Vagina (tissue), 1 donor: ENCODE data around the gene GIMAP2.

GRCh38 chr7:149874415-149875069, 773 bp downstream of the ATP6V0E2 start:
- PRO-cap: no peak
- RAMPAGE, long total RNA: no peak

GRCh38 chr7:149972565-149972947, 98.8 kb downstream of the ATP6V0E2 start:
- PRO-cap: no peak
- RAMPAGE, long total RNA: no peak

DNA sequence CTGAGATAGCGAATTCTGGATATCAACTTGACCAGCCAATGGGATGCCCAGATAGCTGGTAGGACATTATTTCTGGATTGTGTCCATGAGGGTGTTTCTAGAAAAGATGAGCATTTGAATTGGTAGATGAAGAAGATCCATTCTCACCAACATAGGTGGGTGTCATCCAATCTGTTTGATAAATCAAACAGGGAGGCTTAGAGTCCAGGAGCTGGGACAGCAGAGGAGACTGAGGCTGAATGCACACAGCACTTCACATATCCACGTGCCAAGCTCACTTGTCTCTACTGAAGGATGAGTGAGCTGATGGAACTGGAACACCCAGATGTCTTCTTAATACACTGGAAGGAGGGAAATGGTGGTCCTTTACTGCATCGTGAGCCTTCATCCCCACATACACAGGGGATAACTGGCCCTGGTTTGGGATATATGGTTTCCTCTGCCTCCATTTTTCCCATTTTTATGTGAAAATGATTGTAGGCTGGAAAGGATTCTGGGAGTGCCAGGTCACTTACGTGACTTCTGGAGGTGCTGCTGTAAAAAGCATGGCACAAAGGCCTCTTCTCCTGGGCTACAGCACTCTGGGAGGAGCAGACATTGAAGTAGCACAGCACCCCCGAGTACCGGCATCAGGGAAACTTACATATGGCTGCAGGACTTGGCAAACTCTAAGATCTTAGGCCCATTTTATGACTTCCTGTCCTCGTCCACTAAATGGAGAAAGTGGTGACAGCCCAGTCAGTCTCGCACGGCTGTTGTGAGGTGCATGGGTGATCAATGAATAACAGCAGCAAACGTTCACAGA, 205.1 kb downstream of the ATP6V0E2 start:
- PRO-cap: no peak
- RAMPAGE, long total RNA: start-site peak on the minus strand centred at position 552 of the sequence, 532 bp wide, 11 reads

DNA sequence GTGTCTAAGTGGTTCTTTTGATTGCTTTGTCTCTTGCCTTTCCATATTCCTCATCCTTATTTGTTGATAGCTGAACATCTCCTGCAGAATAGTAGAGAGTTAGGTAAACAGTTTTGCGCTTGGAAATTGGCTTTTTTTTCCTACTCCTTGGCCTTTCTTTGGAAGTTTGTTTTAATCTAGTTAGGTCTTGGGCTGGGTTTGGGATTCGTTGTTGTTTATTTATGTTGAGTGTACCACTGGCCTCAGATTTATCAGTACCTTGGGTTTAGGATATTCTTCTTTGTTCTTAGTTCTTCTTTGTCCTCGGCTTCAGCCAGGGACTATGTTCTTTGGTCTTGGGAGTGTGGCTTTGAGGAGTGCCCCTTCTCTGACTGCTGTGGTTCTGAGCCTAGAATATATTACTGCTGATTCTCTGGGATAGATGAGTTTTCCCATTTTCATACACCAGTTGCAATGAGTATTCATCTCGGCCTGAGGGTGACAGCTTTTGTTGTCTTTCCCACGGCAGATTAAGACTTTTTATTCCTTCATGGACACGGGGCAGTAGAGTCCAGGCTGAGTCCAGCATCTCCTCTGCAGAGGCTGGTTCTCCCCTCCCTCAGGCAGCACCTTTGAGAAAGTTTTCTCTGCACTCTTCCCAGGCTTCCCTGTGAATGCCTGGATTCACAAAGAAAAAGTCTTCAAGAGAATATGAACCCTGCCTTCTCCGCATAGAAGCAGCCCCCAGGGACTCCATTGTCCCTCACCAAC, 126.4 kb upstream of the LRRC61 start:
- PRO-cap: no peak
- RAMPAGE, long total RNA: start-site peak on the minus strand centred at position 435 of the sequence, 76 bp wide, 18 reads

- PRO-cap: no peak
- RAMPAGE, long total RNA: no peak
Observed at GRCh38 chr7:150312845-150313647, 10.1 kb upstream of the LRRC61 start.

GRCh38 chr7:150320861-150321446, 2.2 kb upstream of the LRRC61 start:
- PRO-cap: no peak
- RAMPAGE, long total RNA: no peak

DNA sequence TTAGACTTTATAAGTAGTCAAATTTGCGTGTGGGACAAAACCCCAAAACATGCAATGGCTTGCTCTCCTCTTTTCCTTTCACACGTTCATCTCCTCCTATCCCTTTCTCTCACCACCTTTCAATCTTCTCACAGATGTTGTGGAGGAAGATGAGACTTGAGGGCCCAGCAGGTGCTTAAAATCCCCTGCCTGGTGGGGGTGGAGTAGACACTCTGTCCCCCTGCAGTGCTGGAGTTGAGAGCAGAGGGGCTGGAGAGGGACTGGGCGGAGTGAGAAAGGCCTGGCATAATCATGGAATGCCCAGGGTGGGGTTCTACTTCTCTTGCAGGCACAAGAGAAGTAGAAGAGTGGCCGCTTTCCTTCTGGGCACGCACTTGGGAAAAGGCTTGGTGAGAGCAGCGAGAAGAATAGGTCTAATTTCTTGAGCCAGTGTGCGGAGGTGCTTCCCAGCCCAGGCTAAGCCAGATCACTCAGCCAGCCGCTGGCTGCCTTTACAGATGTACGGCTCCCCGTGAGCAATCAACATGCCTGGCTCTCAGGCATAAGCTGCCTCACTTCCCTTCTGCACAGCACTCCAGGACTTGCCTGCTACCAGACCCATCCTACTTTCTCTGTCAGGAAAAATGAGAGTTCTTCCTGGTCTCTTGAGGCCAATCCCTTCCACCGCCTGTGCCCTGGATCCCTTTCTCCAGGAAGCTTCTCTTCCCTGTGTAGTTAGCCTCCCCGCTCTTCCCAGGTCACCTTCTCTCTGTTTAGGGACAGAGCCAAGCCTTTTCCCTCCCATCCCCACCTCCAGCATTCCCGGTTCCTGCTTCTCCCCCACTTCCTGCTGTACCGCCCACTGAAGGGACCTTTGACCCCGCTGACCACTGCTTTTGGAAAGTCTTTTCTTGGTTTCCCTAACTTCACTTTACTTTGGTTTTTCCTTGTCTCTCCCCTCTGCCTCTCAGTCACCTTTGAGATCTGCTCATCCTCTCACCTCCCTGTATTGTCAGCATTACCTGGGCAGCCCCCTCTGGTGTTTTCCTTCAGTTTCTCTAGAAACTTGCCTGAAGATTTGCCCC, 1.0 kb upstream of the ACTR3C start:
- PRO-cap: no peak
- RAMPAGE, long total RNA: no peak

GRCh38 chr7:150363968-150364271, 4.7 kb upstream of the REPIN1 start:
- PRO-cap: no peak
- RAMPAGE, long total RNA: no peak

DNA sequence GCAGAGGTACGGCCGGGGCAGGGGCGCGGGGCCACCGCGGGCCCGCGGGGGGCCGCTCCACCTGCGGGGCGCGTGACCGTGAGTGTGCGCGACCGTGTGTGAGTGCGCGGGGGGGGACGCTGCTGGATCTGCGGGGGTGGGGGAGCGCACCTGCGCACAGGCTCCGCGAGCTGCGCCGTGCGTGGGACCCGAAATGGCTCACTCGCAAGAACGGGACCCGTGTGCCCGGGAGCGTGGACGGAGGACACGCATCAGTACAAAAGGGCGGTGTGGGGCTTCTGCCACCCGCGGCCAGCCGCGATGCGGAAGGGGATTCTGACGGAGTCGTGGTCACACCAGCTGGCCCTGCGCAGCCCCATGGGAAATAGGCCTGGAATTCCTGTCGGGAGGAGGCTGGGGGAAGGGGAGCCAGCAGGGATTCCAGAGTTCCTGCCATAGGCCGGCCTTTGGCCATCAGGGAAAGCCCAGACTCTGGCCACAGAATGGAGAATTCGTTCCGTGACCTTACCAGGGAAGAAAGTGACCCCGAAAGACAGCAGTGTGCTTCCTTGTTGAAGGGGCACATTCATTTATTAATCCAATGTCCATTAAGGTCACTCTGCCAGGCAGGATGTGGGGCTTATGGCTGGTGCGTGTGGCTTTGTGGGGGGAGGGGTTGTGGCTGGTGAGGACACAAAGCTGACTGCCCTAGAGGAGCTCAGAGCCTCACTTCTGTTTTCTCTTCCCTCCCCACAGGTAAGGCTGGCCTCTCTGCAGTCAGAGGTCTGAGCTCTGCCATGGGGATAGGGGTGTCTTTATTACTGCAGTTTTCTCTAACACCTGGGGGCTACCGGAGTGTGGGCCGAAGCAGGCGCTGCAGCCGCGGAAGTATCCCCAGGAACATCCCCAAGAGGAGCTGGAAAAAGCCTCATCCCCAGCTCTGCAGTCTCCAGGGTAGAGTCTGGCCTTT, 588 bp downstream of the REPIN1 start:
- PRO-cap: no peak
- RAMPAGE, long total RNA: no peak

- PRO-cap: no peak
- RAMPAGE, long total RNA: no peak
Observed at GRCh38 chr7:150388549-150389322, 9.6 kb downstream of the ZNF775 start.

DNA sequence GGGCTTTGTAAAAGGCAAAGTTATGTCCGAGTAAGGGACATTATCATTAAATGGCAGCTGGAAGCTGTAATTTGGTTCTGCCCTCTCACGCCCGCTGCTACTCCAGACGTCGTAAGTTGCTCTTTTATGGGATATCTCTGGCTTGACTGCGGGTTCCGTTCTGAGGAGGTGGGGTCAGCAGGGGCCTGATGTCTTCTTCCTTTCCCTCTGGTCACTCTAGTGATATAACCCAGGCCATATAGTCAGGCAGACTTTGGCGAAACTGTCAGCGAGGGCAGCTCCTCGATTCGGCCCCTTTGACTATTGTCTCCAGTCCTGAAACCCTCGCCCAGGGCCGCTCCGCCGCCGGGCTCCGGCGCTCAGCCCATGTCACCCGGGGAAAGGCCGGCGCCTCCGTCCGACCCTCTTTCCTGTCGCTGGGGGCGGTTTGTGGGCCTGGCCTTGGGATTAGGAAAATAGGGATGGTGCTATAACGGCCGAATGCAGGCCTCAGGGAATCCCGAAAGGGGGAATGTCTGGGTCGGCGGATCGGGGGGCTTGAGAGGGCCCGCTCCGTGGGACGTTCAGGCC, 829 bp upstream of the ENSG00000284691 start:
- PRO-cap: no peak
- RAMPAGE, long total RNA: no peak

GRCh38 chr7:150516446-150516900, 1.8 kb downstream of the GIMAP7 start:
- PRO-cap: no peak
- RAMPAGE, long total RNA: no peak

DNA sequence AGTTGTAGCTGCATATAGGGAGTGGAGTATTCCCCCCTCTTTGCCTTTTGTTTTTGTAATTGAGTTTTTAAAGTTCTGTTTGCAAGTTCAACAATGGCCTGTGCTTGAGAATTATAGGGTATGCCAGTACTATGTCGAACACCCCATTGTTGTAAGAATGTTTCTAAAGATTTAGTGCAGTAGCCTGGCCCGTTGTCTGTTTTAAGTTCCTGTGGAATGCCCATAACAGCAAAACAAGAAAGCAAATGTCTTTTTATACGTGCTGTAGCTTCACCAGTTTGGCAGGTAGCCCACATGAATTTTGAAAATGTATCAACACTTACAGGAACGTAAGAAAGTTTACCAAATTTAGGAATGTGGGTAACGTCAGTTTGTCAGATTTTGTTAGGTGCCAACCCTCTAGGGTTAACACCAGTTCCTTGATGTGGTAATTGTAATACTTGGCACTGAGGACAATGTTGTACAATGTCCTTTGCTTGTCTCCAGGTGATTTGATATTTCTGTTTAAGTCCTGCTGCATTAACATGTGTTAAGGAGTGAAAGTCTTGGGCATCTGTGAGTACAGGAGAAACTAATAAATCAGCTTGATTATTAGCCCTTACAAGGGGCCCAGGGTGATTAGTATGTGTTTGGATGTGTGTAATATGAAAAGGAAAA, 3.2 kb upstream of the GIMAP4 start:
- PRO-cap: no peak
- RAMPAGE, long total RNA: no peak

DNA sequence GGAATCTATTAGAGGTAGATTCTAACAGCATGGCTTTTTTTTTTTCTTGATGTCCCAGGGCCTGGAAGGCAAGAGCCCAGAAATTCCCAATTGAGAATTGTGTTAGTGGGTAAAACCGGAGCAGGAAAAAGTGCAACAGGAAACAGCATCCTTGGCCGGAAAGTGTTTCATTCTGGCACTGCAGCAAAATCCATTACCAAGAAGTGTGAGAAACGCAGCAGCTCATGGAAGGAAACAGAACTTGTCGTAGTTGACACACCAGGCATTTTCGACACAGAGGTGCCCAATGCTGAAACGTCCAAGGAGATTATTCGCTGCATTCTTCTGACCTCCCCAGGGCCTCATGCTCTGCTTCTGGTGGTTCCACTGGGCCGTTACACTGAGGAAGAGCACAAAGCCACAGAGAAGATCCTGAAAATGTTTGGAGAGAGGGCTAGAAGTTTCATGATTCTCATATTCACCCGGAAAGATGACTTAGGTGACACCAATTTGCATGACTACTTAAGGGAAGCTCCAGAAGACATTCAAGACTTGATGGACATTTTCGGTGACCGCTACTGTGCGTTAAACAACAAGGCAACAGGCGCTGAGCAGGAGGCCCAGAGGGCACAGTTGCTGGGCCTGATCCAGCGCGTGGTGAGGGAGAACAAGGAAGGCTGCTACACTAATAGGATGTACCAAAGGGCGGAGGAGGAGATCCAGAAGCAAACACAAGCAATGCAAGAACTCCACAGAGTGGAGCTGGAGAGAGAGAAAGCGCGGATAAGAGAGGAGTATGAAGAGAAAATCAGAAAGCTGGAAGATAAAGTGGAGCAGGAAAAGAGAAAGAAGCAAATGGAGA, 5.1 kb downstream of the GIMAP4 start:
- PRO-cap: no peak
- RAMPAGE, long total RNA: no peak

- PRO-cap: no peak
- RAMPAGE, long total RNA: no peak
Observed at GRCh38 chr7:150626411-150626933, 5.7 kb downstream of the GIMAP6 start.

DNA sequence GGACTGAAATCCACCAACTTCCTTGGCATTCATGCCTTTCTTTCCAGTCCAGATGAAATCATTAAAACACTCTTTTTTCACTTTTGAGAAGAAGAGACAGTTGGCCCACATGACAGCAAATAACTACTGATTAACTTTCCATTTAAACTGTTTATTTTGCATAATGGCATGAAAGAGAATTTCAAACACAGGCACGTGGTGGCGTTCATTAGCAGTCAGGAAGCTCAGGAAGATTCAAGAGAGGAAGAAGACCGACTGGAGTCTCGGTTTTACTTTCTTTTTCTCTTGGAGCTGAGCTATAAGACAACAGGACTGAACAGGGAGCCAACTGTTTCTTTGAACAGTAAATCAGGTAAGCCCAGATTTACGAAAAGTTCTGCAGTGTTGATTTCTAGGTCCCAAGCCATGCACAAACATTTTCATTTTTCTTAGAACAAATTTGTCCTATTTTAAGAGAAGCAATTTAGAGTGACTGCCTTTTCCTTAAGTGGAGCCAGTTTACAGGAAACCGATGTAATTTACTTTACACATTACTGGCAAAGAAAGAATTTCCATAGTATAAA, at the start of gene GIMAP2:
Gene GIMAP2, plus strand, starts transcription at position 273 of the 563 bp plus-strand sequence.
- PRO-cap: no peak
- RAMPAGE, long total RNA: start-site peak on the plus strand centred at position 258 of the sequence, 61 bp wide, 31 reads

GRCh38 chr7:150686083-150686717, 694 bp downstream of the GIMAP2 start:
- PRO-cap: no peak
- RAMPAGE, long total RNA: no peak

GRCh38 chr7:150718468-150718878, 2.1 kb downstream of the GIMAP1 start:
- PRO-cap: no peak
- RAMPAGE, long total RNA: no peak

GRCh38 chr7:150721923-150722420, 5.6 kb downstream of the GIMAP1 start:
- PRO-cap: bidirectional peak, plus-strand start at chr7:150722294, minus-strand start at chr7:150722012
- RAMPAGE, long total RNA: no peak

DNA sequence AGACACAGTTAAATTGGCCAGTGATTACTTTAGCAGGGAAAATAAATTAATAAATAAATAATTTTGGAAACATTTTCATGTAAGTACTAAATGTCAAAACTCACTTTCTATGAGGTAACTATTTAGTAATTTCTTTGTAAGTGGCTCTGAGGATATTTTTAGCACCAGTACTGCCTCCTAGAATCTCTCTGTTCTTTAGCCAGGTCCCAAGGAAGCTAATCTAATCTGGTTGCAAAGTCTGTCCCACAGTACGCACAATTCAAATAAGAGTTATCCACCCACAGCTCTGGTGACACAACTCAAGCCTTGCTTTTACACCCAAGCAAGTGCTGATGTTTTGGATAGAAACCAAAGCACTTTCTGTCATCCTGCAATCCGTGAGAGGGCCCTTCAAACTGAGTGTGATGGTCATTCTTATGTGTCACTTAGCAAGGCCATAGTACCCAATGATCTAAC, 14.4 kb downstream of the GIMAP5 start:
- PRO-cap: no peak
- RAMPAGE, long total RNA: no peak